LHCN-M2 (cell line): Measurements from ENCODE around the gene NCOR2.

DNA sequence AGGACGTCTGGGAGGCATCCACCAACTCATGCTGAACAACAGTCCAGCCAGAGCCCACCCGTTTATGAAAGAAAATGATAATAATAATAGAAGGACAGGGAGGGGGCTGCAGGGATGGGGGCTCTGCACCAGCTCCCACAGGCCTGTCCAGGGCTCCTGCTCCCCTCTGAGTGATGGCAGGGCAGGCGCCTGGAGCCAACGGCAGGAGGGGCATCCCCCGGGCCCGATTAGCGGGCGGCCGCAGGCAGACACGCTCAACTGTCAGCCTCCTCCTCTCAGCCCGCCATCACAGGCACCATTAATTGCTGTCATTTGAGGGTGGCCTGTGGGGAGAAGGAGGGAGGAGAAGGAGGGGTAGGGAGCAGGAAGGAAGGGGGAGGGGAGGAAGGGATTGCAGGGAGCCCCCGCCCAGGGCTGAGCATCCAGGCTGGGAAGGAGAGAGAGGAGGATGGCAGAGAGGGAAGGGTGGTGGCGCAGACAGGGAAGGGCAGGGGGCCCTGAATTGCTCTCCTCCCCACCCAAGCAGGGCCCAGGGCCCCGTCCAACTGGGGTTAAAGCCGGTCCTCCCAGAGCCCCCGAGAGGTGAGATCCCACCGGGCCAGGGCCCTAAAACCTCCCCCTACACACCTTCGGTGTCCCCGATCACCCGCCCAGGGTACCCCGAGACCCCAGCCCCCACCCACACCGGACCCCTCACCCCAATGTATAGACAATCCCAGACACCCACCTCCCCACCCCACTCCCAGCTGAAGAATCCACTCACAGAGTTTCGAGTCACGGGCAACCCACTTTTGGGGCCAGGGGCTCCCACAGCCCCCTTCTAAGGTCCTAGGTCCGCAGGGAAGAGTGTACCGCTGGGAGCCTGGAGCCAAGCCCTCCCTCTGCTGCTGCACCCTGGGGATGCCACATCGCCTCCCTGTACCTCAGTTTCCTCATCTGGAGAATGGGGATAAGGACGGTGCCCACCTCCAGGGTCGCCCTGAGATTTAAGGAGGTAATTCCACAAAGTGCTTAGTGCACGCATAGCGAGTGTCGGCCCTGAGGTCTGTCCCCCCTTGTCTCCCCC is 35.9 kb downstream of the NCOR2 start:
- RAMPAGE, long total RNA, result no peak

DNA sequence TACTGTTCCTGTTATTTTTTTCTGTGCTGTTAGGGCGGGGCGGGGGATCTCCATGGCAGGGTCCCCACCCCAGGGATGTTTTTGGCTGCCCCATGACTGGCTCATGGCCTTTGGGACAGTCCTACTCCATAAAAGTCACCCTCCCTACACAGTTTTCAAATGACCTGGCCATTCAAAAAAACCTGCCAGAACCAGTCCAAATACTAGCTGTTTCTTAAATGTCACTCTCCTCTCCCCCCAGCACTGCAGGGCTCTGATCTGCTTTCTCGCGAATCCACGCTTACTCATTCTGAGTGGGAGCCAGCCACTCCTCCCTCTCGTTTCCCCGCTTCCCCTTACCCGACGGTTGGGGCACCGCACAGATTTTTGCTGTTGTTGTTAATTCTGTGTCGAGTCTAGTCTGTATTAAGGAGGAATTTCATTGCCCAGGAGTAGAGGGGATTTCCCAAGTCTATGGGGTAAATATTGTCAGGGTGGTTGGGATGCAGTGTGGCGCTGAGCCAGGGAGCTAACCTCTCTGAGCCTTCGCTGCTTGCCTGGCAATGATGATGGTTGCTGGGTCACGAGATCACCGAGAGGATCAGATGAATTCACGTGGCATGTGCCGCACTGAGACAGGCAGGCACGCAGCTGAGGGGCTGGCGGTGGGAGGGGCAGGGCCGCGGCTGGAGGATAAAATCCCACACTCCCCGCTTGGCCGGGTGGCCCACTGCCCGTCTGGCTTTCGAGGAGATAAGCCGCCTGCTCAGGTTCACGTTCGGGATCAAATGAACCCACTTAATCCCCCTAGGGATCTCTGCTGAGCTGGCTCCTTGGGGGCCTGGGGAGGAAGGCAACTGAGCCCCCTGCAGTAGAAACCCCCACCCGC is 18.5 kb downstream of the NCOR2 start:
- RAMPAGE, long total RNA, result no peak

- RAMPAGE, long total RNA, result no peak
These were observed 16.7 kb downstream of the NCOR2 start for GRCh38 chr12:124550636-124551172.

GRCh38 chr12:124551354-124552100 is 15.9 kb downstream of the NCOR2 start:
- RAMPAGE, long total RNA, result no peak

- RAMPAGE, long total RNA, result no peak
These were observed 10.2 kb downstream of the NCOR2 start for GRCh38 chr12:124557117-124557738.

GRCh38 chr12:124566947-124567668 is at the start of gene NCOR2:
Gene NCOR2, minus strand, starts transcription at chr12:124567612.
- RAMPAGE, long total RNA, result no peak

GRCh38 chr12:124568033-124568249 is 529 bp upstream of the NCOR2 start:
- RAMPAGE, long total RNA, result no peak

GRCh38 chr12:124620928-124621726 is 53.7 kb upstream of the NCOR2 start:
- RAMPAGE, long total RNA, result no peak

DNA sequence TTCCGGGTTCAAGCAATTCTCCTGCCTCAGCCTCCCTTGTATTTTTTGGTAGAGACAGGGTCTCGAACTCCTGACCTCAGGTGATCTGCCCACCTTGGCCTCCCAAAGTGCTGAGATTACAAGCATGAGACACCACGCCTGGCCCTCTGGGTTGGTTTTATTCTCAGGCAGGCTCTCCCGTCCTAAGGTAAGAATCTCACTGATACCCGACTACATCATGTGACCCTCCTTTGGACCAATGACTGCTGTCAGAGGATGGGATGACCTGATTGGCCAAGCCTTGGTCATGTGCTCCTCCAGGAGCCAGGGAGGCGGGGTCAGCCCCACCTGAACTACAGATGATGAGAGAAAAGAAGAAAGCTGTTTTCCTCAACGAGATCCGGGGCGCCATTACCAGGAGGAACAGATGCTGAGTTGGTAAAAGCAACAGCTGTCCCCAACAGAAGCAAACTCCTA is 119.0 kb downstream of the SCARB1 start:
- RAMPAGE, long total RNA, result no peak

DNA sequence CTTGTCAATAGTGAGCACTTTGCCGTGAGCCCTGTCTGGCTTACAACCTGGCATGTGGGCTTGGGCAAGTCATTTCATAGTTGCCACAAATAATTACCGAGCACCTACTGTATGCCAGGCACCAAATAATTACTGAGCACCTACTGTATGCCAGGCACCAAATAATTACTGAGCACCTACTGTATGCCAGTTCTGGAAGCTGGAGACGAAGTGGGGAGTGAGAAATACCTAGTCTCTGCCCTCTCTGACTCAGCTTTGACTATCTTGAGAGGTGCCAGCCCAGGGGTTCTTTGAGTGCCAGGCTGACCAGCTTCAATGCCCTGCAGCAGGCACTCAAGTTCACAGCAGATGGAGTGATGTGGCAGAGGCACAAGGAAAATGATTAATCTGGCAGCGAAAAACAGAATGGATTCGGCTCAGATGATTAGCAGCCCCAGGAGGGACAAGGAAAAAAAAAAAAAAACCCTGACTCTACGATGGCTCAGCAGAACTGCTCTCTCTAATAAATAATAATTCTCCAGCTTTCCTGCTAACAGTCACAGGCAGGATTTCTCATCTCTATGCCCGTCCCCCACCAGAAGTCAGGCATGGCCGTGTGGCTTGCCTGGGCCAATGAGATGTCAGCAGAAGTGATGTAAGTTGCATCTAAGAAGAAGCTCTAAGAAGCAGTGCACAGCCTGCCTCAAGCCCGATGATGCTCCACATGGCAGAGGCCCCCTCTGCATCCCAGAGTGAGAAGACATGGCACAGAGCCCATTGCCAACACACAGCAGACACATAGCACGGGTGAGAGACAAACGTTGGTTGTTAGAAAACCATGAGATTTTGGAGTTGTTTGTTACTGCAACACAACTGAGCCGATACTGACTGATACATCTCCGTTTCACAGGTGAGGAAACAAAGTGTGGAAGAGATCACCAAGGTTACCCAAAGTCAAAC is 111.2 kb downstream of the SCARB1 start:
- RAMPAGE, long total RNA, result no peak

GRCh38 chr12:124765100-124765921 is 98.4 kb downstream of the SCARB1 start:
- RAMPAGE, long total RNA, result no peak

DNA sequence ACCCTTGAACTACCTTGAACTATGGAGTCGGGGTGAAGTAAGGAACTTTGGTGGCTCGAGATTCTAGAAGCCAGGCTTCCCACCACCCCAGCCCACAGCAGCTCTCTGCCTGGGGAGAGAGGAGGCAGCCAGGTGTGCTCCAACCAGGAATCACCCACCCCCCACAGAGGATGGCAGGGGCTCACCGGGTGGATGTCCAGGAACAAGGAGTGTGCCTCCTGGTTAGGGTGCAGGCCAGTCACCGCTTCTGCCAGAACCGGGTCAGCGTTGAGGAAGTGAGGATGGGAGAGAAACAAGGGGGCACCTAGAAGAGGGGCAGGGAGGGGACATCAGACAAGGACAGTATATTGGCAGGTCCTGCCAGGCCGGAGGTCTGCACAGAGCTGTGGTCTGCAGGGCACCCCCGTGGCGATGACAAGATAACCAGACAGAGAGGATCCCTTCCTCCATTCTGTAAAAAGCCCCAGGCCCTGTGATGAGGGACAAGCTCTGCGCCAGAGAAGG is 63.7 kb downstream of the SCARB1 start:
- RAMPAGE, long total RNA, result no peak

- RAMPAGE, long total RNA, result no peak
These were observed 42.3 kb downstream of the SCARB1 start for GRCh38 chr12:124820911-124822271.

- RAMPAGE, long total RNA, result no peak
These were observed 9.6 kb downstream of the UBC start for GRCh38 chr12:124904601-124905542.

DNA sequence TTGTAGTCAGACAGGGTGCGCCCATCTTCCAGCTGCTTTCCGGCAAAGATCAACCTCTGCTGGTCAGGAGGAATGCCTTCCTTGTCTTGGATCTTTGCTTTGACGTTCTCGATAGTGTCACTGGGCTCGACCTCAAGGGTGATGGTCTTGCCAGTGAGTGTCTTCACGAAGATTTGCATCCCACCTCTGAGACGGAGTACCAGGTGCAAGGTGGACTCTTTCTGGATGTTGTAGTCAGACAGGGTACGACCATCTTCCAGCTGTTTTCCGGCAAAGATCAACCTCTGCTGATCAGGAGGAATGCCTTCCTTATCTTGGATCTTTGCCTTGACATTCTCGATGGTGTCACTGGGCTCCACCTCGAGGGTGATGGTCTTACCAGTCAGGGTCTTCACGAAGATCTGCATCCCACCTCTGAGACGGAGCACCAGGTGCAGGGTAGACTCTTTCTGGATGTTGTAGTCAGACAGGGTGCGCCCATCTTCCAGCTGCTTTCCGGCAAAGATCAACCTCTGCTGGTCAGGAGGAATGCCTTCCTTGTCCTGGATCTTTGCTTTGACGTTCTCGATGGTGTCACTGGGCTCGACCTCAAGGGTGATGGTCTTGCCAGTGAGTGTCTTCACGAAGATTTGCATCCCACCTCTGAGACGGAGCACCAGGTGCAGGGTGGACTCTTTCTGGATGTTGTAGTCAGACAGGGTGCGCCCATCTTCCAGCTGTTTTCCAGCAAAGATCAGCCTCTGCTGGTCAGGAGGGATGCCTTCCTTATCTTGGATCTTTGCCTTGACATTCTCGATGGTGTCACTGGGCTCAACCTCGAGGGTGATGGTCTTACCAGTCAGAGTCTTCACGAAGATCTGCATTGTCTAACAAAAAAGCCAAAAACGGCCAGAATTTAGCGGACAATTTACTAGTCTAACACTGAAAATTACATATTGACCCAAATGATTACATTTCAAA is 1.3 kb downstream of the UBC start:
- RAMPAGE, long total RNA, result no peak

DNA sequence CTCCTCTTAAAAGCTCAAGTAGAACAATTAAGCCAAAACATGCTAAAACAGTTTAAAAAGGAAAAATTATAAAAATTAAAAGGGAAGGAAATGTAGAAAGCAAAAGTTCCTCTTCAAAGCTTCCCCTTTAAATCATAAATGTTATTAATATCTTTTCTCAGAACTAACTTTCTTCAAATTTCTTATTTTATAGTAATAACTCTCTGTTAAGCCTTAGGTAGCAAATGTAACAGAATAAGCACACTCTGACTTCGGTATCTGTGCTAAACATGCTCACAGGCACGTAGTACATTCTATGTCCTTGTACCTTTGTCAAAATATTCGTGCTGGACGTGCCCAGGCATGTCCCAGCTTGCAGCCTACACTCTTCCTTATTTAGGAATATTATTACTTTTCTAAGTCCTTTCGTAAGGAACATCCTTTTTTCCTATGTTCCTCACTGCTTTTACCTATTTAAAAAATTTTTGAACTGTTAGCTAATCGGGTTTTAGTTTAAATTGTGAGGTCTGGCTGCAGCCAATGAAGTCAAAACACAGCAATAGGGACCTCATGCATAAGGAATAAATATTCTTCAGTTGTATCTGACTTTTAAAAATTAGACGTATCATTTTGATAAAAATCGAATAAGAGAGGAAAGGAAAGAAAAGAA is 24.1 kb upstream of the UBC start:
- RAMPAGE, long total RNA, result no peak

- RAMPAGE, long total RNA, result no peak
These were observed 24.6 kb upstream of the UBC start for GRCh38 chr12:124939048-124939446.

GRCh38 chr12:125246051-125247002 is 60.1 kb downstream of the TMEM132B start:
- RAMPAGE, long total RNA, result no peak

DNA sequence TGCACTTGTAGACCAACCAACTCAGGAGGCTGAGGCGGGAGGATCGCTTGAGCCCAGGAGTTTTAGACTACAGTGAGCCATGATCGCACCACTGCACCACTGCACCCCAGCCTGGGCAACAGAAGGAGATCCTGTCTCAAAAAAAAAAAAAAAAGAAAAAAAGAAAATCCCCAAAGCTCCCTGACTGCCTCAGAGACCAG is 503.2 kb downstream of the TMEM132B start:
- RAMPAGE, long total RNA, result no peak

- RAMPAGE, long total RNA, result no peak
These were observed 662.1 kb downstream of the TMEM132B start for GRCh38 chr12:125848260-125848667.